Cardiac ventricle fibroblast (primary cell): Measurements from ENCODE around the genes CD8B and FOXI3.

GRCh38 chr2:85996969-85997514 lies 108.3 kb upstream of the ST3GAL5 start:
- RAMPAGE, long total RNA = no peak

DNA sequence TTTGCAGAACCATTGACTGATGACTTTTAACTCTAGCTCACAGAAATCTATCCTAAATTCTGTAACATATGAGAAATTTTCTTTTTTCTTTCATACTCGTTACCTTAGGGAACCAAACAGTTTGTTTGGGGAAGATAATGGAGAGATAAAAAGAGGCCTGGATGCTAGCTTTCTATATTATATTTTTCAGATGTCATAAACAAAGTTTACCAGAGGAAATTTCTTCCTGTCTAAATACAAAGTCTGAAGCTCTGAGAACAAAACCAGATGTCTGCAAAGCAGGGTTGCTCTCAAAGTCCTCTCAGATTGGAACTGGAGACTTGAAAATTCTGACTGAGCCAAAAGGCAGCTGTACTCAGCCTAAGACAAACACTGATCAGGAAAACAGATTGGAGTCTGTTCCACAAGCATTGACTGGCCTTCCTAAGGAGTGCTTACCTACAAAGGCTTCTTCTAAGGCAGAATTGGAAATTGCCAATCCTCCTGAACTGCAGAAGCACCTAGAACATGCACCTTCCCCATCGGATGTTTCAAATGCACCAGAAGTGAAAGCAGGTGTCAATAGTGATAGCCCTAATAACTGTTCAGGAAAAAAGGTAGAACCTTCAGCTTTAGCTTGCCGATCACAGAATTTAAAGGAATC lies 25.1 kb downstream of the KDM3A start:
- RAMPAGE, long total RNA = no peak

DNA sequence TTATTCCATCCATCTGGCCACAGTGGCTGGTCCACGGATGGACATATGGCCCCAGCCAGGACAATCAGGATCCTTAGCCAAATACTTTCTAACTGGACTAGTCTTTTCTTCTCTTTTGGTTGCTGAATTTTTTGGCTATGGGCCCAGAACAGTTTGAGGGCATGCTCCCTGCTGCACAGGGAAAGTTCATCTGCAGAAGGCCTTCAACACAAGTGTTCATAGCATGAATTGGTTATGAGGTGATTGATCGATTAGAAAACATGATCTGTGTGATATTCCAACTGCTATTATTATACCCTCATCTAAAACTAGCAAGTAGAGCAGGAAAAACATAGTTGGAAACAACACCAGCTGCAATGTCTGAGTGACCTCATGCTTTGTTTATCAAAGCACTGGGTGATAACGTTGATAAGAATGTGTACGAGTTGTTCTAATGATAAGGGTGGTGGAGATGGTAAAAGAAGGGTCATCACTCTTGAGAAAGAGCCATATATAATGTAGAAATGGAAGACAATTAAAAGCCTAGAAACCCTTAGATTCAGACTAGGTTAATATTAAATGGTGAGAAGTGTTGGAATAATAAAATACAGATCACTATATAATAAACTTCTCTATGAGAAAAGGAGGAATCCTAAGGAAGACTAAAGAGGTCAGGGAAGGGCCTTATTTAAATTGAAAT lies 47.9 kb upstream of the RNF103 start:
- RAMPAGE, long total RNA = no peak

GRCh38 chr2:86703728-86704330 lies 16.3 kb upstream of the RMND5A start:
- RAMPAGE, long total RNA = no peak

- RAMPAGE, long total RNA = no peak
Observed at GRCh38 chr2:86747981-86748403, 27.9 kb downstream of the RMND5A start.

DNA sequence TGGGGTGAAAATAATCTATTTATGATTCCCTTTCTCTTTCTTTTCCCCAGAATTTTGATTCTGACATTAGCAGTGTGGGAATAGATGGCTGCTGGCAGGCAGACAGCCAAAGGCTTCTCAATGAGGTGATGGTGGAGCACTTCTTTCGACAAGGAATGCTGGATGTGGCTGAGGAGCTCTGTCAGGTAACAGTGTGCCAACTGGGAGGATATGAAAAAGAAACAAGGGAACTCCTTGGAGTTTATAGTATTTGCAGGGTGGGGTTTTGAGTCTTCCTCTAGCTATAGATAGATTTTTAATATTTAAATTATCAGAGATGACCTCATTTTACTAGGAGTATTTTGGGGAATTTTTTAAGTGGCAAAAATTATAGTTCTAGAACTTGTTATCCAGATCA lies 31.8 kb downstream of the RMND5A start:
- RAMPAGE, long total RNA = no peak

DNA sequence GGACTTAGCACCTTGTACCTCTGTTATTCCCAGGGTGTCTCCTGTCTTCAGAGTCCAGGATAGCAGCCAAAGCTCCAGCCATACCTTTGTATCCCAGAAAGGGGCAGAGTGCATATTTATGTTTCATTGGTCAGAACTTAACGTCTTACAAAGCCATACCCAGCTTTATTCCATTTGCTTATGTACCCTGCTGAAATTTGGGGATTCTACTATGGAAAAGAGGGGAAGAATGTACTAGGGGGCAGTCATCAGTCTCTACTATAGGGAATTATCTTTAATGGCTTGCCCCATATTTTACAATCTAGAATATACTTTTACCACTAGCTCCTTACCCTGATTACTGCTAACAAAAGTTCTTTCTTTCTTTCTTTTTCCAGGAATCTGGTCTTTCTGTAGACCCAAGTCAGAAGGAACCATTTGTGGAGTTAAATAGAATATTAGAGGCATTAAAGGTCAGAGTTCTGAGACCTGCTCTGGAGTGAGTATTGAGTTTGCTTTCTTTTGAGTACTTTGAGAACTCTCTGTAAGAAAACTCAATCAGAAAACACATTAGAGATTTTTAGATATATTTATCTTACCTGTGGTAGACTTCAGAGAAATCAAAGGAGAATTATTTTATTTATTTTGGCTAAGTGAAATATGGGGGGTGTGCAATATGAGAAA lies 33.1 kb downstream of the RMND5A start:
- RAMPAGE, long total RNA = no peak

DNA sequence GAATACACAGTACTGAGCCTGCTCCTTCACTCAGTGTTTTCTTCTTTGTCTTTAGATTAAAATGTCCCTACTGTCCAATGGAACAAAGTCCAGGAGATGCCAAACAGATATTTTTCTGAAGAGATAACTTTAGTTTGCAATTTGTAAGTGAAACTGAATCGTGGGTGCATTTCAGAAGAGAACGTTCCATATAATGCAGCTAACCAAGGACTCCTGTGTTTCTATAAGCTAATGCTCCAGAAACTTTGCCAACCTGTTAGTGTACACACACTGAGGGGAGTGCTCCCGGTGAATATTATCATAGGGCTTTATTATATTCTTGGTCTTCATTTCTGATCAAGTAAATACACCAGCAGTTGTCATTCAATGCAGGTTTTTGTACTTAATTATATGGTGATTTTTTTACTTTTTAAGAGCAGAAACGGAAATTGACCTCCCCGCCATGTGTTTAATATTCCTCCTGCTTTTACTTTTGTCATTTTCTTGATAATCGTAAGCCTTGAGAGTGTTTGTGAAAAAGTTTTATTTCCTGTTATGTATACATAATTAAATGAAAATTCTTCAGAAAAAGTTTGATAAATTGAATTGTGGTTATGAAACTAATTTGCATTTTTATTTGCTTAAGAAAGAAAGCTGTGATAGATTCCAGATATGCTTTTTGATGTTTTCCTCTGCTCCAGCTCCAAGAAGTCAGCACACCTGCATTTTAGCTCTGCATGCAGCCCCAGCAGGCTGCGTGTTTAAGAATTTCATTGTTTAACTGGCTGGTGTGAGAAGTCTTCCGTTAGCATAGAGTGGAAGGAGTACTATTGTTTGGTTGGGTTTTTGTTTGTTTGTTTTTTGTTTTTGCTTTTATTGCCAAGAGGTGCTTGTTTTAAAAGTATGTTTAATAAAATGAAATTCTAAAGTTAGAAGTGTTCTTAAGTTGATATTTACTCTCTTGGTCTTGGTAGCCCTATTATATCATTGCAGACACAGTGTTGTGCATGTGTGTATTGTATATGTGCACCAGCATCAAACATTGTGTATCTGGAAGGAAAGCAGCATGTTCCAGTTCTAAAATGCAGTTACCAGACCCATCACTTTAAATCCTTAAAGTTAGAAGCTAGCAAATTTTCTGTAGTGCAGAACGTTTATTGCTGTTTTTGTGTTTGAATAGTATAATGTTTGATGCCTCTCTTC lies 17.0 kb downstream of the CD8A start:
- RAMPAGE, long total RNA = no peak

- RAMPAGE, long total RNA = no peak
Observed at GRCh38 chr2:86861572-86862141, at the start of gene CD8B. Gene CD8B, minus strand, starts transcription at chr2:86861886.

DNA sequence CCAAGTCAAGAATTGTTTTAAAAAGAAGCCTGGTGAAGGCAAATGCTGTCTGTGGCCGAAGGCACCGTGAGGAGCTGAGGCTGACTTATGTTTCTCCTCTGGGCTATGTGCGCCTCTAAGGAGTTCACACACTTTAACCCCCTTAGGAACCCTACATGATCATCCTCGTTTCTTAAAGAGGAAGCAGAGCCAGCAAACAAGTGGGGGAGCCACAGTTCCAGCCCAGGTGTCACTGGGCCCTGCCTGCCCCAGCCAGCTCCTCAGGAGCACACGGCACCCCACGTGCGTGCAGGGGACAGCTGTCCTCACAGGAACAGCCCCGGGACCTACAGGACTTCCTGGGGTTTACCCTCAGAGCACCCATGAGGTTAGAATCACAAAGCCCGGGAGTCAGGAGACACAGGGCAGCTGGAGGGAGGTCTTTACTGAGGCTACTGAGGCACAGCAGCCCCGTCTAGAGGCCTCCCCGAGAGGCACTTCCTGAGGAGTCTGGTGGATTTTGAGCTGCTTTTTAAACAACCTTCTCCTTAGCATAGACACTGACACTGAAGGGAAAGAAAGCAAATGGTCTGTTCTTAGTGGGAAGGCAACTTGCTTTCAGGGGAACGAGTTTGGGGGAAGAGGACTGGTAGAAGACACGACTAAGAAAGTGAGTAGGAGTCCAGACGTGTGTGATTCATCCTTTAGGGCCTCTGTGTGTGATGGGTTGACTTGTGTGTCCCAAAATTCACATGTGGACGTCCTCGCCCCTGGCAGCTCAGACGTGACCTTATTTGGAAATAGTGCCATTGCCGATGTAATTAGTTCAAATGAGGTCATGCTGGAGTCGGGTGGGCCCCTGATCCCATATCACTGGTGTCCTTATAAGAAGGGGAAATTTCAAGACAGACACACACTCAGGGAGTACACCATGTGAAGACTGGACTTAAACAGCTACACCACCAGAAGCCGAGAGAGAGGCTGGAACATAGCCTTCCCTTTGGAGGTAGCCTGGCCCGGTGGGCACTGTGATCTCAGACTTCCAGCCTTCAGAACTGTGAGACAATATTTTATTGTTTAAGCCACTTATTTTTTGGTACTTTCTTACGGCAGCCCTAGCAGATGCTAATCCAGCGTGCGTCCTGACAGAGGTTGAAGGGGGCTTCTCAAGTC lies 278.5 kb upstream of the PLGLB2 start:
- RAMPAGE, long total RNA = no peak

DNA sequence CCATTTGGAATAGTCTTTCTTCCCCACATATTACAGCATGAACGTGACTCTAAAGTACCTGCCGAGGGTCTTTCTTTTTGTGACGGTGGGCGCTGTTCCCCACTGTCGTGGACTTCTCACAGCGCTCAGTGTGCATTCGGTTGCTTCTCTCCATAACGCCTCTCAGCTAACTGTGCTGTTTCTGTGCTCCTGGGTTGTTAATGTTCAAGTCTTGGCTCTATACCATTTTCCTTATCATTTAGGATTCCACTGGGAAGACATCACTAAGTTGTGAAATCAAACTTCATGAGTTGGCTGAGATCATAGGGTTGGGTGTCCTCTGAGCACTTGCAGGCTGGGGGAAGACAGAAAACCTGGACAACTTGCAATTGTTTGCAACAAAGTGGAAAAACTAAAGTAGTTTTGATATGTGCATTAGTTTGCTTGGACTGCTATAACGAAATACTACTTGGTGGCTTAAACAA lies 270.2 kb upstream of the PLGLB2 start:
- RAMPAGE, long total RNA = no peak

- RAMPAGE, long total RNA = no peak
Observed at GRCh38 chr2:87603880-87604703, 143.8 kb upstream of the PLGLB2 start.

DNA sequence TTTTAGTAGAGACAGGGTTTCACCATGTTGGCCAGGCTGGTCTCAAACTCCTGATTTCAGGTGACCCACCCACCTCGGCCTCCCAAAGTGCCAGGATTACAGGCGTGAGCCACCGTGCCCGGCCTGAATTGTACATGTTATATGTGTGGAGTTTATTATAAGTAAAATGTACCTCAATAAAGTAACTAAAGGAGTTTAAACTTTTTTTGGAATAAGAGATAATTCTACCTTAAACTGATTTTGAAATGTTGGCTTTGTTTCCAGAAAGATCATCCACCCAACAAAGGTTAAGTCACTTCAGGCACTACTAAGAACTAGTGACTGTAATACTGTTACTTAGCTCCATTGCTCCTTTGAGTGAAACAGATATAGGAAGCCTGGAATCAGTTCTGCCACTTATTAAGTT lies 9.7 kb downstream of the KRCC1 start:
- RAMPAGE, long total RNA = no peak

DNA sequence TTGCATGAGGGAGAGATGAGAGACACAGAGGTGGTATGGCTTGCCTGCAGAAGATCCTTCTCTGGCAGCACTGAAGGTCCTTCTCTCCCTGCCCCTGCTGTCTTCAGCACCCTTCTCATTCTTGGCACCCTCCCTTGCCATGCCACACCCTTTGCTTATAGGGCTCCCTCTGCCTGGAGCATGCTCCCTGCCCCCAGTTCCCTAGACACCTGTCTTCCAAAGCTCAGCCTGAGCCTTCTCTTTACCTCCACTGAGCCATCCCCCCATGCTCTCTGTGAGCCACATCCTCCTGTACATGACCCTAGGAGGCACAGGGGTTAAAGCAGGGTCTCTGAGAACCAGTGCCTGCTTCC lies 909 bp downstream of the FABP1 start:
- RAMPAGE, long total RNA = no peak

- RAMPAGE, long total RNA = no peak
Observed at GRCh38 chr2:88165539-88166074, 4.5 kb upstream of the THNSL2 start.

- RAMPAGE, long total RNA = no peak
Observed at GRCh38 chr2:88451990-88452983, at the start of gene FOXI3. Gene FOXI3, minus strand, starts transcription at chr2:88452693.

GRCh38 chr2:88593294-88593493 lies 34.1 kb downstream of the EIF2AK3 start:
- RAMPAGE, long total RNA = no peak

DNA sequence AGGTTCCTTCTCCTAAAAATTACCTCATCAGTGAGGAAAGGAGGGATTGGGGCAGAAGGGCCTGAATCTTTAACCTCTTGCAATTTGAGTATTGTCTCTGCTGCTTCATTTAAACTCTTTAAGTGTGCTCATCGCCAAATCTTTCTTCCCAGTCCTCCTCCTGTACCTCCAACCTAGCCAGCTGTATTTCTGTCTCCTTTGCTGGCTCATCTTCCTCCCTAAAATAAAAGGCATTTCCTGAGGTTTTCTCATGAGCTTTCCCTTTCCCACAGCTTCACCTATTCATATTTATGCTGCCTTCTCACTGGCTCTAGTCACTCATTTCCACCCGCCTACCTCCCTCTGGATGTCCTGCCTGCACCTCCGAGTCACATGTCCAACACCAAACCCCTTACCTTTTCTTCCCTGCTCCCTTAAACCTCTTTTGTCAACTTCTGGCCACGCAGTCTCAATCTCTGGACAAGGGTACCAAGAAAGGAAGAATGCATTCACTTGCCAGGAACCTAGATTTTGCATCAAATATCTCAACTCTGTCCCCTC lies 2.8 kb downstream of the EIF2AK3 start:
- RAMPAGE, long total RNA = no peak

GRCh38 chr2:88827755-88828309 lies 136.4 kb downstream of the RPIA start:
- RAMPAGE, long total RNA = no peak

GRCh38 chr2:88831674-88832155 lies 140.2 kb downstream of the RPIA start:
- RAMPAGE, long total RNA = no peak